Jurkat, Clone E6-1 (cell line): Measurements from ENCODE around the gene MBNL2.

DNA sequence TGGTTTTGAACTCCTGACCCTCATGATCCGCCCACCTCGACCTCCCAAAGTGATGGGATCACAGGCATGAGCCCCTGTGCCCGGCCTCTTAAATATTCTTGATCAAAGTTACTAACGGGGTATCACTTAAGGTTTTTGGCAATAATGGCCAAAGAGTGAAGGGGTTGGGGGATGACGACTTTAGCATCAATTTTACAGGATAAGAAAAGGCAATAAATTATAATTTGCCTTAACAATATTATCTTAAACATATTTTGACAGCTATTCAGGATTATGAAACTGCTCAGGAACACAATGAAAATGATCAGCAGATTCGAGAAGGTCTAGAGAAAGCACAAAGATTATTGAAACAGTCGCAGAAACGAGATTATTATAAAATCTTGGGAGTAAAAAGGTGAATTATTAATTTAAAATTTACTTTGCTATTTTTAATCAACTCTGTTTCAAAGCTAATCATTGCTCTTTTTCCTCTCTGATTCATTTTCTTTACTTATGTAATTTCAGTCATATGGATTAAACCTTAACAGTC lies 108.8 kb downstream of the DNAJC3 start:
- RRBS: no CpG with 5 or more reads among the region's 8 CpGs

GRCh38 chr13:97109737-97110270 lies 112.3 kb upstream of the MBNL2 start:
- RRBS: 2% methylated on average over 14 of the region's 31 CpGs

DNA sequence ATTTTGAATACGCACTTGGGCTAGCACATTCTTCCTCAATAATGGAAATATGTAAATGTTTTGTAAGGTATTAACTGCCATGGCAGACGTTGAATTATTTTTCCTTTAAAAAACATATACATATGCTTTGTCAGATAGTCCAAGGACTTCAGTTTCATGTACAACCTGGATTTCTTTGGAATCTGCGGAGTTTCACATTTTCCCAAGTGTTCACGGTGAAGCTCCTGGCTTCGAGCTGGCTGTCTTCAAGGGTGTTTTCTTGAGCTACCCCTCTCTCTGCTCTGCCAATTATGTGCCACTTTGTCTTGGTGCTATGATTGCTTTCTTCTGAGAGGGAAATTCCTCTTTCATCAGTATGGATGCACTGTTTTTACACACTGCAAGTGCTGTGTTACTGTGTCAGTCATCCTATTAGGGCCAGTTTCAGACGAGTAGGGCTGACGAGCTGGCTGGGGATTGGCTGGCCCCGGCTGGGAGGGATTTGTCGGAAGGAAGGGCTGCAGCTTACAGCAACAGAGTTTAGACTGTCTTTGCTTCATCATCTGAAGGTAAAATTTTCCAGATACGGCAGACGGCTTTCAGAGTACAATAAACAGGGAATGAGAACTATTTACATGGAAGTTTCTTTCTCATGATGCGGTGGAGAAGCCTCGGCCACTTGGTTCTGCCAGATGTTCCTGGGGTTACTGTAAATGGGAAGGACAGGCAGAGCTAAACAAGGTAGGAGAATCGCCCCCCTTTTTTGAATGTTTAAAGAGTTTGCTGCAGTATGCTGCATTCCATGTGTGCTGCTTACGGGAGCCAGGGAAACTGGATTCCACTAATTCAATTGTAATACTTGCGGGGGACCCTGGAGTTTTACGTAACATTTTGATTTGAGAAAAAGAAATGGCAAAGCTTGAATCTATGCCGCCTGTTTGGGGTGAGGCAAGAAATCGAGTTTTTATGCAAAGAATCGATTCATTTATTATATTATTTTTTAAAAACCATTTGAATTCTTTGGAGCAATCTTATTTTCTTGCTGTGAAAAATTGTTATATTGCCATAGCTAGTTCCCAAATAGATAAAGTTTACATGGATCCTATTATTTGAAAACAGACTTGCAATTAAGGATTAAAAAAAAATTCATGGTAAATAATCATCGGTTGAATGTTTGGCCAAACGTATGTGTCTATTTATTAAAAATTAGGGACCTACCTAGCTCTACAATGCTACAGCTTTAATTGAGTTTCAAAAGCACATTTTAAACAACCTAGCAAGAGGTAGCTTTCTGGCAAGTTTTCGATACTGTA lies at the start of gene MBNL2:
MBNL2 (plus strand) TSS at position 522 of the 1,292 bp plus-strand sequence.
- RRBS: no CpG with 5 or more reads among the region's 23 CpGs

- RRBS: no CpG with 5 or more reads among the region's 5 CpGs
Measured at GRCh38 chr13:97236190-97236818, 14.2 kb downstream of the MBNL2 start.

DNA sequence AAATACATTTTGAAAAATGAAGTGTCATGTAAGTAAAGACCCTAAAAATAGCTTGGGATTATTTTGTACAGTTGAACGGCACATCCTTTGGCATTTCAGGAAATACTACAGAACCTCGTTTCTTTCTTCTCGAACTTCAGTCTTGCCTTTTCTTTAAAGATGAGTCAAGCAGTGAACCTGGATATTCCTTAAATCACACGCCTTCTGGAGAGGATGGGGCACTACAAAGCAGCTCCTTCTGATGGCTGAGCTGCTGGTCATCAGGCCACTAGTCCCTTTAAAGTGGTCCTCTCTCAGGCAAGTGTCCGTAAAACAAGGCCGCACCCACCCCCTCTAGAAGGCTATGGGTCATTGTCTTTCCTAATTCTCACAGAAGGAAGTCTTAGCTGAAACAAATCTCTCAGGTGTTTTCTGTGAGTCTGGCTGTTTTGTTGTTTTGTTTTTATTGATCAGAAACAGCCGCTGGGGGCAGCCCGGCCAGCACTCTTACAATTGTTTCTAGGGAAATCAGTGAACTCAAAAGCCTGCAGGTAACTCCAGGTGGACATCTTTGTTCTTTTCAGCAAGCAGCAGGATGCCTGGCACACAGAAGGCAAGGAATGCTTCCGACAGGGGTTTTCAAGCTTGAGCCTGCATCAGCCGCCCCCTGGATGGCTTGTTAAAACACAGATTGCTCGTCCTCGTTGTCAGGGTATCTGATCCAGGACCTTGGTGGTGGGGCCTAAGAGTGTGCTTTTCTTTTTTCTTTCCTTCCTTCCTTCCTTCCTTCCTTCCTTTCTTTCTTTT lies 45.4 kb downstream of the MBNL2 start:
- RRBS: no CpG with 5 or more reads among the region's 12 CpGs

DNA sequence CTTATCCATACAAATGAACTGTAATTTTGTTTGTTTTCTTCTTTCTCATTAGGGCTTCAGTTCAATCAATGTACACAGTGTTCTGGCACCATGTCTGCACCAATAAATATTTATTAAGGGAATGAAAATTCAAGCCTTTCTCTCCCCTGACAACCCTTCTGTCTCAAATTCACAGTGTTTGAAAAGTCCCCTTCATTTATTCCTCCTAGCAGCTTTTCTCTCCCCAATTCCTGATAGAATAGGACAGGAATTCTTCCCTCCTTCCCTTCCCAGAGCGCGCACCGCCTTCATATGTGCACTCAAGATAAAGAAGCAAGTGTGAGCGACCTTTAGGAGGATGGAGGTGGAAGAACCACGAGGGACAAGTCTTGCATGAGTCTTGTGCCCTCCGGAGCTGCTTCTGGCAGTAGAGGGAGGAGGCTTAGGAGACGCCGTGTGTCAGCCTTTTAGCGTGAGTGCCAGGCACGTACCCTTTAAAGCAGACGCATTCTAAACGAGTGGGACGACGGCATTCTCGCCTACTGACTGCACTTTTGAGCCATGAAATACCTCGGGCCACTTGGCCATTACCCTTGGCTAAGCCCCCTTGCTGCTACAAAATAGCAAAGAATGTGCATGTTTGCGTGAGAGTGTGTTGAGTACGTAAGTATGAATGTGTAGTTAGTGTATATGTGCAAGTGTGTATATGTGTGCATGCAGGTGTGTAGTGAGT lies 95.4 kb upstream of the RAP2A start:
- RRBS: no CpG with 5 or more reads among the region's 18 CpGs

GRCh38 chr13:97371116-97371938 lies 62.6 kb upstream of the RAP2A start:
- RRBS: no CpG with 5 or more reads among the region's 8 CpGs

DNA sequence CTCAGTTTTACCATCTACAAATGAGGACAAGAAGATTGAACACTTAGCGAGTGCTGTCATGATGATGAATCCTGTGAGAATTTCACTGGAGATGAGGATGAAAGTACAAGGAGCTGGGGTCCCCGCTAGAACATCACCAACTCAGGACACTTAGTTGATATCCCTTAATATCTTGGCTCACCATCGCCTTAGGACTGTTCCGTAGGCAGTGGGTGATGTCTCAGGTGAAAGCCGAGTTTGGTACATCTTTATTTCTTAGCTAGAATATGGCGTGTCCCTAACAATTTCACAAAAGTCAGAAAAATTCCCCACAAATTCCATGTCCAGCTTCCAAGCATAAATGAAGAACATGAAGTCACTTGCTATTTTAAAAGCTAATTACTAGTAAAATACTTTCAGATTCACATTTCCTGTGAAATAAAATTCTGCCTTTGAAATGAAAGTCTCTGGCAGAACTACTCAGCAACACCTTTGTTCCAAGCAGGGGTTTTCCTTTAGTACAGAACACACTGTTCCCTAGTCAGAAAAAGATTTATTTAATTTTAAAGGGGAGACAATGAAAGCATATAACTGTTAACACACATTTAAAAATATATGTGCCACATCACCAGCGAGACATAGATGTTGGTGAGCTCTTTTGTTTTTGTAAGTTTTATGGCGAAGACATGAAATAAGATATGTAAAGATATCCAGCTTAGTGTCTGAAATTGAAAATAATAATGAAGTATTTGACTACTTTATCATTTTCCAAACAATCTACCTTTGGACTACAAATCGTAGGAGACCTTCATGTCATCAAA lies 26.5 kb upstream of the RAP2A start:
- RRBS: no CpG with 5 or more reads among the region's 9 CpGs

DNA sequence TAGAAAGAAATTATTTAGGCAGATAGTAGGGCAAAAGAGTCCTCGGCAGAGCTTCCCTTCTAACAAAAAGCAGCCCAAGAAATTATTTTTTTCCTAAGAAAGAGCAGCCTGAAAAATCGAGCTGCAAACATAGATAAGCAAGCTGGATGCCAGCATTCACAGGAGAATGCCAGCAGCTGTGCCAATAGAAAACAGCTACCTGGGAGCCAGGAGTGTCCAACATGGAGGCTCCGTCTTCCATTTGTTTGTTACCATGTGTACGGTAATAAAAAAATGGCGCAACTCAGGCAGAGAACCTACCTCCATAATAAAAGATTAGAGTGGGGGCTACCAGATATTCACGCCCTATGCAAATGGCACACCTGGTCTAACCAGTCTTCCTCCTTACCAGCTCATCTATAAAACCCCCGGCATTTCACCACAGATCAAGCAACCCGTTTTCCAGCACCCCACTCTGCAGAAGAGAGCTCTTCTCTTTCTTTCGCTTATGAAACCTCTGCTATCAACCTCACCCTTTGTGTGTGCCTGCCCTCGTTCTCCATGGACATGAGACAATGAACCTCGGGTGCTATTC lies 77.5 kb upstream of the IPO5 start:
- RRBS: no CpG with 5 or more reads among the region's 11 CpGs

DNA sequence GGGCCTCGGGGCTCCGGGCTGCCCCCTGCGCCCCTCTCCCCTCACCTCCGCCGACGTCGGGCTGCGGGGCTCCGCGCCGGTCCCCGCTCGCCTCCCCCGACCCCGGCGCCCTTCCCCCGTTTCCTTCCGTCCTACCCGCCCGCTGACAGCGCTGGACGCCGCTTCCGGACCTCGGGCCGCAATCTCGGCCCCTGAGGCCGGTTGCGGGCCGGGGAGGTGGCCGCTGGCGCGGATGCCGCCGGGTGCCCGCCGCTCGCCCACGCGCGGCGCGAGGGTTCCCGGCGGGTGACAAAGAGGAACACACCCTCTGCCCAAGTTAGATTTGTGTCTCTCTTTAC lies 779 bp downstream of the FARP1 start:
- RRBS: 69% methylated on average over 26 of the region's 45 CpGs

GRCh38 chr13:98144042-98144343 lies 1.1 kb downstream of the FARP1 start:
- RRBS: no CpG with 5 or more reads among the region's 10 CpGs

DNA sequence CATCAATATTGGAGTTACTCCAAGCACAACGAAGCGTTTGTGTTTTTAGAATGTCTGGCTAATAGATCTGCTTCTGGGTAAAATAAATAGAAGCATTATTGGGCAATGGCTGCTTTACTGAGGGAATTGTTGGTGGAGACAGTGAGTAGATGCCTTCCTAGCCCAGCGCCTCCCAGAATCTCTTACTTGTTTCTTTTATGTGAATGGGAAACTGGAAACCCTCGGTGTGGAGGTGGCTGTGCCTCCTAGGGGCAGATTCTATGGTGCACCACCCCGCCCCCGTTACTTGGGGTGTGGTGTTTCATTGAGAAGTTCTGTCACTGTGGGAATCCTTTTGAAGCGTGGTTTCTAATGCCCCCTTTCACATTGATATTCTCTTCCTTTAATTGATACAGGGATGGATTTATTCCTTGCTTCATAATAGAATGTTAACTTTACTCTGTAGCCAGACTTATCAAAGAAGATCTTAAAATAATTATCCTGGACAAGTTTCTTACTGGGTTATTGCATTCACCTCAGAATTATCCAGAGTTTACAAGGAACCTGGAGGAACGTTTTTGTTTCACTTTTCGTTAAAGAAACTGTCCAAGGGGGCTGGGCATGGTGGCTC lies 2.2 kb downstream of the FARP1 start:
- RRBS: no CpG with 5 or more reads among the region's 9 CpGs

DNA sequence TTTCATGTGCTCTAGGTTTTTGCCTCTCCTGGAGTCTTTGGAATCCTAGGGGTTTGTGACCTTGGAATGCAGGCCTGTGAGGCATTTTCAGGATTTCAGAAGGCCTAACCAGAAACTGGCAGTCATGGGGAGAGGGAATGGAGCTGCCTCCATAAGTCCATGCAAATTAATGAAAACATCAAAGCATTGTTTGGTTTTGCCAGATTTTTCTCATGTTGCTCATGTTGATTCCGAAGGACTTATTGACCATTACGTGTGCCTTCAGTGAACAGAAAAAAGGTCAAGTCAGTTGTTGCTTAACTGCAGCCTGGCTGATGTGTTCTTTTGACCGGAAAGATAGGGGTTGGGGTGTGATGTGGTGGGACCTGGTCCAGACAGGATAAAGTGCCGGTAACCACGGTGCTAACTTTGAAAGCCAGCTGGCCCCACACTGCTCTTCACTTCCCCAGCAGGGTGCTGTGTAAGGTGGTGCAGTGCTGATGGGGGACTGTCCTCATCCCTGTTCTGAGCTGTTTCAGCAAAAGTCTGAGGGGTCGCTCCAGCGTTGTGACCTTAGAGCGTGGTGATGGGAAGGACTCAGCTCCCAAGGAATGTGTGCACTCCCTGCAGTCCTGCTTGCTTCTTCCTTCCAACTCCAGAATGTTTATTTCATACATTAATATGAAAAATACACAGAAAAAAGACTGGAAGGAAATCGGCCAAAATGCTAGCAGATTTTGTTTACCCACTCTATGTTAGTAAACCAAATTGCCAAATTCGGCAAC lies 3.5 kb downstream of the RNF113B start:
- RRBS: 47% methylated on average over 1 of the region's 10 CpGs

GRCh38 chr13:98239563-98240520 lies 62.8 kb upstream of the RNF113B start:
- RRBS: no CpG with 5 or more reads among the region's 21 CpGs

- RRBS: no CpG with 5 or more reads among the region's 11 CpGs
Measured at GRCh38 chr13:98255493-98256362, 78.7 kb upstream of the RNF113B start.

GRCh38 chr13:98267102-98267626 lies 90.1 kb upstream of the RNF113B start:
- RRBS: no CpG with 5 or more reads among the region's 11 CpGs

DNA sequence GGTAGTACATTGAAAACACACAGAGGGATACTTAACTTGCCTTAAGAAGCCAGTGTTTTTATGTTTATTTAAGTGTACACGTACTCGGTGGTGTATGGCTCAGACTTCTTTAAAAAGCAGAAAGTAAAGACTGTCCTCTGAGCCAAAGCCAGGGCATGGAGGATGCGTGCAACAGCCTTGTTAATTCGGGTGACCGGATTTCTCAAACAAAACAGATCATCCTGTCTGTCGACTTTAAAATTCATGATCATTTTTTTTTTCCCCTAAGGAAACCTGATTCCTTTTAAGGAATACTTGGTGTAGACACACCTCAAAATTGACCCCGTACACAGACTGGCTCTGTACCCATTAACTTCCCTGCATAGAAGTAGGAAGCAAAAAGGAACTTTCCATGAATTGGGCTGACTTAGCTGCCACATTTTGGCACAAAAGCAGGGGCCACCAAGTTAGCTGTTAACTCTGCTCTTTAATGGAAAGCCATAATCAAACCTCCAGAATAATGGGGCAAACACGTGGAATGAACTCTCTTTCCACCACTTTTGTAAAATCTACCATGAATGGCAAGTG lies 124.7 kb upstream of the RNF113B start:
- RRBS: no CpG with 5 or more reads among the region's 8 CpGs

GRCh38 chr13:98327720-98328791 lies 151.0 kb upstream of the RNF113B start:
- RRBS: no CpG with 5 or more reads among the region's 16 CpGs

DNA sequence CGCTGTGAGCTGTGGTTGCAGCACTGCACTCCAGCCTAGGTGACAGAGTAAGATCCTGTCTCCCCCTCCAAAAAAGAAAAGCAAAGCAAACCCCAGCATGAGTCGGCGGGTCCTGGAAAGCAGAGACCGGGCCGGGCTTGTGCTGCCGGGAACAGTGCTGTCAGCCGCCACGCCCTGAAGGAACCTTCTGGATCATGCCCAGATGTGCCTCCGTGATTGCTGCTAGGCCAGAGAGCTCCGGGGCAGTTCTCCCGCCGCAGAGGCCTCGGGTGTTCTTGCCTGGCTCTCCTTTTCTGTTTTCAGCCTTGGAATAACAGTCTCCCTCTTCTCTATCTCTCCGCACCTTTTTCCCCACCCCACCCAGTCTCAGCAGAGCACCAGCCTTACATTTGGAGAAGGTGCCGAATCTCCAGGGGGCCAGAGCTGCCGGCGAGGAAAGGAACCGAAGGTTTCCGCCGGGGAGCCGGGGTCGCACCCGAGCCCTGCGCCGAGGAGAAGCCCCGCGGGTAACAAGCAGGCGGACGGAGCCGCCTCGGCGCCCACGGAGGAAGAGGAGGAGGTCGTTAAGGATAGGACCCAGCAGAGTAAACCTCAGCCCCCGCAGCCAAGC lies 181.9 kb downstream of the STK24 start:
- RRBS: 62% methylated on average over 5 of the region's 35 CpGs

- RRBS: no CpG with 5 or more reads among the region's 5 CpGs
Measured at GRCh38 chr13:98476157-98476426, 100.8 kb downstream of the STK24 start.